ENCODE results near the genes KRTAP4-9, KRTAP4-6 and KRT38.

GRCh38 chr17:41105142-41105461 is at the start of gene KRTAP4-9:
Gene KRTAP4-9, plus strand, starts transcription at chr17:41105389.
- RRBS: no CpG with 5 or more reads among the region's 5 CpGs

- RRBS: no CpG with 5 or more reads among the region's 11 CpGs
Observed at GRCh38 chr17:41120080-41120712, 2.0 kb upstream of the KRTAP4-11 start.

DNA sequence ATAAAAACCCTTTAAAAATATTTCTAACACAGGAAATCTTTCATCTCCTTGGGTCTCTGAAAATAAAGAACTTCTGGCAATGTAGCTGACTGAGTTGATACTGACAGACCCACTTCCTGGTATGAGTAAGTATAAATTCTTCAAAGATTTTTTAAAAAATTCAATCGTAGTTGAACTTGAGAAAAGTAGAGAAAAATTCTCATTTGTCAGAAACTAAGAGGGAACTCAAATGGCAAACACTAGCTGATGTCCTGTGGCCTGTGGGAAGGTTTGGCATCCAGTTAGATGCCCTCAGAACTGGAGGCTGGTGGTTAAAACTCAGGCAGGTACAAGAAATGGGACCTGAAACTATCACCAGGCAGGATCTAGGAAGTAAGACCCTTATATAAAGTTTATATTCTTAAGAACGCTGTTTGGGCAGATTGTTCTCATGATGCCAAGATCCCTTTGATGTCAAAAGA is 6.3 kb downstream of the KRTAP4-6 start:
- RRBS: no CpG with 5 or more reads among the region's 2 CpGs

GRCh38 chr17:41140264-41140732 is at the start of gene KRTAP4-6:
Gene KRTAP4-6, minus strand, starts transcription at chr17:41140544.
- RRBS: no CpG with 5 or more reads among the region's 5 CpGs

- RRBS: no CpG with 5 or more reads among the region's 6 CpGs
Observed at GRCh38 chr17:41338901-41339545, 11.6 kb downstream of the KRT33A start.

DNA sequence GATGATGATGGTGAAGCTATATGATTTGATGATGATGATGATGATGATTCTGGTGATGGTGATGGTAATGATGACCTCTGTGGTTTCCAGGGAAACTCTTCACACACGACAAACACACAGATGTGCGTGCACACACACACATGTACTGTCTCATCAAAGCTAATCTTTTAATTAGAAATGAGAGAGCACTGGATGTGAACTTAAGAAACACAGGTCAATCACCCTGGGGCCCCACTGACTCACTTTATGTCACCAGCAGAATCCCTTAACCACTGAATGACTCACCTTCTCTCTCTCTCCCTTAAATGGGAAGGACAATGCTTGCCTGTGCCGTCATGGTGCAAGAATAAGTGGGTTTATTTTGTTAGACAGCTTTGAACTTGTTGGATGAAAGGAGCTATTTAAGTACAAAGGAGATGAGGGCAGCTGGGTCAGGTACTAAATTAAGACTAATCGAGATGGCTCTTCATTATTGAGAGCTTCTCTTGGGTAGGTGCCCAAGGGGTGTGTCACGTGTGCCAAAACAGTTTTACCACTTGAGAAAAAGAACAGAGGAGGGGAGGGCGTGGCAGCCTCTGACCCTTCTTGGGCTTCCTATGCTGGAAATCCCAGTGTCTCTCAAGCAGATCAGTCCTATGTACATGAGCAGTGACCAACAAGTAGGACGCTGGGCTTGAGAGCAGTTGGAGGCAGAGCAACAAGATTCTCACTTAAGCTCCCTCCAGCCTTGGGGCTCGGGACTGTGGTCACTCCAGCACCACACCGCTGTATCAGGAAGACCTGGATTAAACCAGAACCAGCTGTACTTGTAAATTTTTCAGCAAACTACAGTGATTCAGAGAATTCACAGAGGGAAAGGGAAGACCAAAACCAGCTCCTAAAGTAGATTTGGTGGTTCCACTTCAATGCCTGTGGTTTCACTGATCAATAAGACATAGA is 6.7 kb upstream of the KRT31 start:
- RRBS: no CpG with 5 or more reads among the region's 9 CpGs

DNA sequence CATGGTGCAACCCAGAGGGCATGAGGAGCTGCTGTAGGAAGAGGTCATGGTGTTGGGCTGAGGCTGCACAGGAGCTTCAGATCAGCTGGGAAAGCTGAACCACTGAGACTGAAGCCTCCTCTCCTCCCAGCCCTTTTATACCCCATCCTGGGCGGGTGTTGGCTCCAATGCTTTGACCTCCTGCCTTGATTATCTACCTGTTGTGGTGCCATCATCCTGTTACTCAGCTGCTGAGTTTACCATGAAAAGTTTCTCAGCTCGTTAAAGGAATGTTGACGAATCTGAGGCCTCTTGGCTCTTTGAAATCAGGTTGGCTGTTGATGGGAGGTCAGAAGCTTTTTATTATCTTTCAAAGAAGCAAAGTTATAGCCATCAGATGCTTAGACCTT is at the start of gene KRT38:
Gene KRT38 (minus strand): TSS at position 110 of the 389 bp plus-strand sequence.
- RRBS: no CpG with 5 or more reads among the region's 3 CpGs

- RRBS: no CpG with 5 or more reads among the region's 13 CpGs
Observed at GRCh38 chr17:41496576-41497392, 7.1 kb upstream of the KRT36 start.

DNA sequence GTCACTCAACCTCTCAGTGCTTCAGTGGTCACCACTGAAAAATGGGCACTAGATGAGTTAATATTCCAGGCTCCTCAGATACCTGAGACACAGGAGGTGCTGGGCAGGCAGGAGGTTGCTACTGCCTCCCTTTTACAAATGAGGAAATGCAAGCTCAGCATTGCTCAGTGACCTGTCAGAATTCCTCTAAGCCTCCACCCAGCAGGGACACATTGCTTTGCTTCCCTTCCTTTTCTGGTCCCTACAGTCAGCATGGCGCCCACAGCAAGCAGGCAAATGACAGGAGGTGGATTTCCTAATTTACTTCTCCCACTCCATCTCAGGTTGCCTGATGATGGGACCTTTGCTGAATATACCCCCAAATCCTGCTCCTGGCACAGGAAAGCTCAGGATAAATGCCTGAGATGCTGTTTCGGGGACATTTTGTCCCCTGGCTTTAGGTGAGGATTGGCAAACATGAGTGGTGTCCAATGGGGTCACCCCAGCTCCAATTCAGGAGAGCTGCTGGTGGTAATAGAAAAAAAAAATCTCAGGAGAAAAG is 5.0 kb upstream of the KRT13 start:
- RRBS: no CpG with 5 or more reads among the region's 2 CpGs

- RRBS: no CpG with 5 or more reads among the region's 18 CpGs
Observed at GRCh38 chr17:41519014-41520419, 827 bp upstream of the KRT15 start.

DNA sequence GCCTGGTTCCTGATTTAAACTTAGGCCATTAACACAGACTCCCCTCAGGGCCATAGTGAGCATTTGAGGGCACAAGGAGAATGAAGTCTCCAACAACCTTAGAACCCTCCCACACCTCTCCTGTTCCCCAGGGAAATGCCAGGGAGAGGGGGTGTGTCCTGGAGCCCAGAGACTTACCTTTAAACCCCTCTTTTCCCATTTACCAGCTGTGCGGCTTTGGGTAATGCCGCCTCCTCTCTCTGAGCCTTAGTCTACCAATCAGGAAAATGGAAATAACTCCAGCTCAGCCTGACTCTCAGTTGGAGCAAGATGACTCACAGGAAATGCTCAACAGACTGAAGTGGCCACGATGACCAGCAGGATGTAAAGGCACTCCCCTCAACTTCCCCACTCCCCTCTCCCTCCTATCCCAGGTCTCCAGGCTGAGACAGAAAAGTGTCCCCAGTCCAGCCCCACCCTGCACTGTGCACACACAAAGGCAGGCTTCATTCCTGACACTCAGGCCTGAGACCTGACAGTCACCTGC is 2.9 kb upstream of the KRT15 start:
- RRBS: no CpG with 5 or more reads among the region's 3 CpGs

DNA sequence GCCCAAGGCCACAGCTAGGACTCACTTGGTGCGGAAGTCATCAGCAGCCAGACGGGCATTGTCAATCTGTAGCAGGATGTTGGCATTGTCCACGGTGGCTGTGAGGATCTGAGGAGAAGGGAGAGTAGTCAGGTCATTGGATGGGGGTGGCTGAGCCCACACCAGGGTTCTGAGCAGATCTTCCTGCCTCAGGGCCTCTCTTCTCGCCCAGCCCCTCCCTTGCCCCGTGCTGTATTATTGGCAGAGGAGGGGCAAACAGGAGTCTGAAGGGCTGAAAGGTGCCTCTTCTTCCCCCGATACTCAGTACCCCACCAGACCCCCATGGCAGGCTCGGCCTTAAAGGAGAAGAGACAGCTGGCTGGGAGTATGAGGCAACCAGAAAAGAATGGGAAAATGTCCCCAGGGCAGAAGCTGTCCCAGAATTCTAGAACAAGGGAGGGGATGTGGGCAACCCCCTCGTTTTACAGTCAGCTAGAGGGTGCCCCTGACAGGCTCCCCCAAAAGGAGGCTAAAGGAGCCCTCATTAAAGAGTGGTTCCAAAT is 1.4 kb downstream of the KRT17 start:
- RRBS: no CpG with 5 or more reads among the region's 8 CpGs

- RRBS: no CpG with 5 or more reads among the region's 33 CpGs
Observed at GRCh38 chr17:41648485-41649088, 24.2 kb upstream of the KRT17 start.

DNA sequence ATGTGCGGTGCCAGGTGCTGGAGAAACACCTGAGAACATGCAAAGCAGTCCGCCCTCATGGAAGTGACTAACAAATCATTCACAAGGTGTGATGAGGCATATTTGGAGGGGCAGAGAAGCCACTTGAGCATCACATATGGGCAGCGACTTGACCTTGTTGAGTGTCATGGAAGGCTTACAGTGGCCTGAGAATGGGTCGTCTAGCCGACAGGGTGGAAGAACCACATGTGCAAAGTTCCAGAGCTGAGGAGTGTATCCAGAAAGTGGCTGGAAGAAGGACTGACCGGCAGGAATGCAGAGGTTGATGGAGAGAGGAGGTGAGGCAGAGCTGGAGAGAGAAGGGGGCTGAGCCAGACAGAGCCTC is 25.1 kb upstream of the EIF1 start:
- RRBS: no CpG with 5 or more reads among the region's 6 CpGs

DNA sequence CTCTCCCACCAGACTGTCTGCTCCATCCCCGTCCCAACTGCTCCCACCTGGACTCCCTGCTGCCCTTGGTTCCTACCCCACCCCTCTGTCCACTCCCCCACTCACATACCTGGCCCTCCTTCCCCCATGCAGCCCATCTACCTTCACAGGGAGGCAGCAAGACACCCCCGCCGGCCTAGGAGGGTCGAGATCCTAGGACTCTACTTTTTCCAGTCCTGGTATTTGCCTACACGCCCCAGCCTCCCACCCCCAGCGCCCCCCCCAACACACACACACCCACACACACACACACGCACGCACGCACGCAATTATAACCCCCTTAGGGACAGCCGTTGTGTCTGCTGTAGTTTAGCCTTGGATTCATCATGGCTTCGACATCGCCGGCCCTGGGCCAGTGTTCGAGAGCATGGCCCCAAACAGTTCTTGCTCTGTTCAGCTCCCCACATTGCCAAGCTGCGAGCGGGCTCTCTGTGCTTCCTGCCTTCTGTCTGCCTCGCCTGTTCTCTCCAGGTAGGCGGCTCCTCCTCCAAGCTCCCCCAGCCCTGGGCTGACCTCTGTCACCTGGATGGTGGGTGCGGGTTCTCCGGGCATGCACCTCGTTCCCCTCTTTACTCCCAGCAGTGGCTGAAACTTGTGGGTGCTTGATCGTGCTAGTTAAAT is 23.3 kb upstream of the EIF1 start:
- RRBS: no CpG with 5 or more reads among the region's 23 CpGs

GRCh38 chr17:41665876-41666228 is 22.8 kb upstream of the EIF1 start:
- RRBS: under 1% methylated on average over 13 of the region's 27 CpGs

DNA sequence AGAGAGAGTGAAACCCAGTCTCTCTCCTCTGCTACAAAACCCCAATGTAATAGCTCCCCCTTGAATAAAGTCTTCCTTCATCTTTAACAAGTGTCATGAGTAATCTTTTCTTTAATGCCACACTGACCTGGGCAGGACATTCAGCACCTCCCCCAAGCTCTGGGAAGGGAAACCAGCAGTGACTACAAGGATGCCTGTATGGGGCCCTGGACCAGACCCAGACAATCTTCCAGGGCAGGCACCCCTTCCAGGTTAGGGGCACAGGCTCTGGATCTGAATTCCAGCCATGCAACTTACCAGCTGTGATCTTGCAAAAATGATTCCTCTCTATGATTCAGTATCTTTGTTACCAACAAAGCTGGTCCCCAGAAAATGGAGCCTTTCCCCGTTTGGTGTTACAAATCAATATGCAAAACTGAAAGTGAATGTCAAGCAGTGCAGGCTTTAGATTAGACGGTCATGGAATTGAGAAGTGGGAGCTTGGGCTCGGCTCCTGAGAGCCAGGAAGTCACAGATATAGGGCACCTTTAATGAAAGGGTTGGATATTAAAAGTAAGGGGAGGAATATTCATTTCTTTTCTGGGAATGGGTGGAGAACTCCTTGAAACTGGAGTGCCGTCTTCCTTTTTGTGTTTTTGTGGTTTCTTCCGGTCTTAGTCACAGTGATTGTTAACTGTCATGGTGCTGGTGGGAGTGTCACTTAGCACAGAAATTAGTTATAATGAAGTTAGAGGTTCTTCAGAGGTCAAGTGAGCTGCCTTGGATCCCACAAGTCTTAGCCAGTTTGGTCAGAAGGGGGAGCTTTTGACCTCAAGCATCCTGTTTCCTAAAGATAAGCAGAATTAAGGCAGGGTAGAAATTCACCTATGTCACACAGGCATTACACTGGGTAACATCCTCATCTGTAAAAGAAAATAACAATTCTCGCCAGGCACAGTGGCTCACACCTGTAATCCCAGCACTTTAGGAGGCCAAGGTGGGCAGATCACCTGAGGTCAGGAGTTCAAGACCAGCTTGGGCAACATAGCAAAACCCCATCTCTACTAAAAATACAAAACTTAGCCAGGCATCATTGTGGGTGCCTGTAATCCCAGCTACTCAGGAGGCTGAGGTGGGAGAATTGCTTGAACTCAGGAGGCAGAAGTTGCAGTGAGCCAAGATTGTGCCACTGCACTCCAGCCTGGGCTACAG is 9.7 kb upstream of the EIF1 start:
- RRBS: no CpG with 5 or more reads among the region's 6 CpGs

GRCh38 chr17:41689672-41690381 is 1.1 kb downstream of the EIF1 start:
- RRBS: no CpG with 5 or more reads among the region's 15 CpGs

GRCh38 chr17:41695007-41695511 is 6.4 kb downstream of the EIF1 start:
- RRBS: no CpG with 5 or more reads among the region's 5 CpGs

Measured in skeletal muscle cell (primary cell).